Gastrocnemius medialis (tissue), 3 donors: ENCODE data around the gene LZIC.

DNA sequence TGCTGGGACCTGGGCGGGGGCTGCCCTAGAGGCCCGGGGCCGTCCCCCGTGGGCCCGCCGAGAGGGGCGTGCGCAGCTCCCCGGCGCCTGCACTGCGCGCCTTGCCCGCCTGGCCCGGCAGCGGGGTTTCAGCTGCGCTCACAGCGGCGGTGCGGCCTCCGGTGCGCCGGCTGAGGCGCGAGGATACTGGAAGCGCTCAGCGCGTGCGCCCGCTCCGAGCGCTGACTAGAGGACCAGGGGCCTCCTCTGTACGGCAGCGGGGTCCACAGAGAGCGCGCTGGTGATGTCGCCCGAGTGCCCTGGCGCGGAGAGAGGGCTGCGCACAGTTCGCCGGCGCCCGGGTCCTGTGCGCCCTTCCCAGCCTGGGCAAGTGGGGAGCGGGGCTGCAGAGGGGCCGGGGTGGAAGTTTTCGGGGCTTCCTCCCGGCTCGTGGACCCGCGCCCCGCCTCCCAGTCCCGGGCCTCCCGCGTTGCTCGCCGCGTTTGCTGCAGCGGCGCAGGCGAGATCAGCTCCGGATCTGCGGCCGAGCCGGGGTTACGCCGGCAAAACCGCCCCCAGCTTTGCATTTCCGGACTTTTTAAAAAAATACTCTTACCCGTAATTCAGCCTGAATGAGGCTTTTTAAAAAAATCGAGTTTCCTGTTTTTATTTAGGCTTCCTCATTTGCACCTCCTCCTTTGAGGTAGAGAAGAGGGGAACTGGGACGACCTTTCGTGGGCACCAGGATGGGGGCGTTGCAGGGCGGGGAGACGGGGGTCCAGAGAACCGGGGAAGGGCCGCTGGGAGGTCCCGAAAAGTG is 666 bp downstream of the PIK3CD start:
- PRO-cap = no peak
- RAMPAGE, long total RNA, 3 experiments = no peak in any of the 3 experiments

- PRO-cap = no peak
- RAMPAGE, long total RNA, 3 experiments = no peak in any of the 3 experiments
Observed at GRCh38 chr1:9688962-9689738, 37.6 kb downstream of the PIK3CD start.

DNA sequence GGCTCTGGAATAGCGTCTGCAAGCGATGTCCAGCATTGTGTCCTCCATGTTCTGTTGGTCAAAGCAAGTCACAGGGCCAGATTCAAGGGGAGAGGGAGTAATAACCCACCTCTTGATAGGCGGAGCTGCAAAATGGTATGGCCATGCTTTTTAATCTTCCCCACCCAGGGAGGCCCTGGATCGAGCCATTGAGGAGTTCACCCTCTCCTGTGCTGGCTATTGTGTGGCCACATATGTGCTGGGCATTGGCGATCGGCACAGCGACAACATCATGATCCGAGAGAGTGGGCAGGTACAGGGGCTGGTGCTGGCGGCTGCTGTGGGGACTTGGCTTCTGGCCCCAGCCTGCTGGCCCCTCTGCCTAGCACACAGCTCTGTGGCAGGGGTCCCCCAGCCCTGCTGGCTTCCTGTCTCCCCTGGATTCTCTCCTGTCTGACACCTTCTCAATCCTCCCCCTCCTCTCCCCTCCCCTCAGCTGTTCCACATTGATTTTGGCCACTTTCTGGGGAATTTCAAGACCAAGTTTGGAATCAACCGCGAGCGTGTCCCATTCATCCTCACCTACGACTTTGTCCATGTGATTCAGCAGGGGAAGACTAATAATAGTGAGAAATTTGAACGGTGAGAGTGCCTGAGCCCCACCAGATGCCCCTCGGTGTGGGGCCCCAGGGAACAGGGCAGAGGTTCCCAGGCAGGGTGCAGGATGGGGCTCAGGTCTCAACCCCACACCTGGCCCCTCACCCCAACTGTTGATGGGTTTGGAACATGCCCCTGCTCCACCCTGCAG is 72.5 kb downstream of the PIK3CD start:
- PRO-cap = no peak
- RAMPAGE, long total RNA, 3 experiments = no peak in any of the 3 experiments

- PRO-cap = bidirectional peak, plus-strand start at chr1:9943488, minus-strand start at chr1:9943381
- RAMPAGE, long total RNA, 3 experiments = start-site peak on the plus strand in 3 of 3 experiments, at chr1:9943430-9943489 at its widest, 130 to 173 reads per replicate; start-site peak on the minus strand in 3 of 3 experiments, at chr1:9943299-9943382 at its widest, 289 to 569 reads per replicate
Observed at GRCh38 chr1:9942375-9943568, at the start of gene LZIC. TSS of gene LZIC (minus strand) at chr1:9943391.

DNA sequence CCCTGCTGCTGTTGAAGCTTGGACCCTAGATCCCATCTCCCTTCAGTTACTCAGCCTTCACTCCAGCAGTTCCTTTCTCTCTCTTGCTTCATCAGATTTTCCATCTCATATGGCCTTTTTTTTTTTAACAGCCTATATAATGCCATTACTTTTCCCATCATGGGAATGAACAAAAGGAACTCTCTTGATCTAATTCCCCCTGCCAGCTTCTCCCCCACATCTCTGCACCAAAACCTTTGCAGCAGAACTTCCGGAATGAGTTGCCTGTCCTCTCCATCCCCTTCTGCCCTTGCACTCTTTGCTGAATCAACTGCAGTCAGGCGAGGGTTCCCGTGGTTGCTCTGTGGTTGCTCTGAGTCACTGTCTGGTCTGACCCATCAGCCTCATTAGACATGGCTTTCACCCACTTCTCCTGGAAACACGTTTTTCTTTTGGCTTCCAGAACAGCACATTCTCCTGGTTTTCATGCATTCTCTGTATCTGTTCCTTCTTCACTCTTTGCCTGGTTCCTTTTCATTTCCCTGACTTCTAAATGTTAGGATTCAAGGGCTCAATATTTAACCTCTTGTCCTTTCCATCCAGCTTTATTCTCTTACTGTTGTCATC is 41.6 kb downstream of the UBE4B start:
- PRO-cap = no peak
- RAMPAGE, long total RNA, 3 experiments = no peak in any of the 3 experiments

DNA sequence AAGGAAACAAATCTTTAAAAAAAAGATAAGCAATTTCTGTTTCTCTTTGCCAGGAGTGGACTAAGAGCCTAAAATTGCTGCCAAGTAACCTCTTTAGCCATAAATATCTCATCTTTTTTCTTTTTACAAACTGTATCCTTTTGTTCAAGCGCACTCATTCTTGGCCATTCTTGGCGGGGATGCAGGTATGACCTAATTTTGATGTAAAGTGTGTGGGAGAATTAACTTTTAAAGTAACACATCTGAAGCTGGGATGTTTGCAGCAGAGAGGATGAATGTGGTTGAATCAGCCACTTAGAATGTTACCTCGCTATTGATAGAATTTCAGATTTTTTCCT is 13.4 kb upstream of the KIF1B start:
- PRO-cap = no peak
- RAMPAGE, long total RNA, 3 experiments = no peak in any of the 3 experiments

DNA sequence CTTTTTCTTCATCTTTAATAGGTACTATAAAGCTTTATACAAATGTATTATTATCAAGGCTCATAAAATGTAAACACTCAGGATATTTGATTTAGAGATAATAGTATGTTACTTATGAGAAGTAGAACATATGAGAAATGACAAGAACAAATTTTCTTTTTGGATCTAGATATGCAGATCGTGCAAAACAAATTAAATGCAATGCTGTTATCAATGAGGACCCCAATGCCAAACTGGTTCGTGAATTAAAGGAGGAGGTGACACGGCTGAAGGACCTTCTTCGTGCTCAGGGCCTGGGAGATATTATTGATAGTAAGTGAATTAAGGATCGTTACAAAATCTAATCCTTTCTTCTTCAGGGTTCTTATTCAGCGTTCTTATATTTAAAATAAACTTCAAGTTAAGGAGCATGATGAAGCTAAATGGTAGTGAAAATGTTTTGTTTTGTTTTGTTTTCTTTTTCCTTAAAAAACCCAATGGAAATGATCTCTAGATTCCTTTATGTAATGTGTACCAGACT is 67.5 kb downstream of the KIF1B start:
- PRO-cap = no peak
- RAMPAGE, long total RNA, 3 experiments = no peak in any of the 3 experiments

DNA sequence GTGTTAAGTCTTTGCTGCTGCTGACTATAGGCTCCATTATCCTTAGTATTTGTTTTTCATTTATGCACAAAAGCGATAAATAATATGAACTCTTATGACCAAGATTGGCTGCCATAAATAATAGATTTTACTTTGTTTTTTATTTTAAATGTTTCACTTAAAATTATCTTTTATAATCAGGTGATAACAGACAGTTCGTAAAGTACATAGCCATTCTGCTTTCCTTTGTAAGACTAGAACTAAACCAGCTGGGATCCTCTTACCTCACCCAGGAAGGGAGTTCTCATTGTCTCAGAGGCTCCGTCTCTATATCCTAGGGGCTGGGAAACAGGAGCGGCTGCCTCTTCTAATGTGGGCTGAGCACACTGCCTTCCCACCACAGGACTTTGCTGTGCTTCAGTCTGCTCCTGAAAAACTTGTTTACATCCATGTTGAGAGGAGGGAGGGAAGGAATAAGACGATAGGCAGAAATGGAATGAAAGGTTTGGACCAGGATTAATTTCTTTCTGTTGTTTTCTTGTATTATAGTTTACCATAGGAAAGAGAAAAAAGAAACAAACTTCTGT is 45.6 kb upstream of the PGD start:
- PRO-cap = no peak
- RAMPAGE, long total RNA, 3 experiments = no peak in any of the 3 experiments

DNA sequence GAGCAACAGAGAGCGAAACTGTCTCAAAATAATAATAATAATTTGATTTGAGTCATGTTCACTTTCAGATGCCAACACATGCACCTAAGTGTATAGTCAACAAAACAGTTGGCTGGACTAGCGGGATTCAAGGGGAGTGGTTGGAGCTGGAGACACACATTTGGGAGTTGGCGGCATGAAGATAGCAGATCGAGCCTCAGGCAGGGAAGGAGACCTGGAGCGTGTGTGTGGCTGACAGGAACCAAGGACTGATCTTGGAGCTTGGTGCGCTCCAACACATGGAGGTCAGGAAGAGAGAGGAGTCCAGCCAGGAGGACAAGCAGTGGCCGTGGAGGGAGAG is 14.6 kb upstream of the PGD start:
- PRO-cap = no peak
- RAMPAGE, long total RNA, 3 experiments = no peak in any of the 3 experiments

DNA sequence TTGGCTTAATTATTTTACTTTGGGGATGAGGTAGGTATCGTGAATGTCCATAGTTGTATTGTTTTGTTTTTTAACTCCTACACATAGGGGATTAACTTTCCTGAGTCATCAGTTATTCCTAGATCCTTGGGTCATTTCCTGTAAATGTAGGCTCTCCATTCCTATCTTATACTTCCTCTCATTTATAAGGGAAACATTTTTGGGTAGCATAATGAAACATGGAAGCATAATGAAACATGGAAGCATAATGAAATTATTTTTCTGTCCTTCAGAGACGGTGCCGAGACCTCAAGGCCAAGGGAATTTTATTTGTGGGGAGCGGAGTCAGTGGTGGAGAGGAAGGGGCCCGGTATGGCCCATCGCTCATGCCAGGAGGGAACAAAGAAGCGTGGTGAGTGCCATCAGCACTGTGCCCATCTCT is 5.0 kb downstream of the PGD start:
- PRO-cap = no peak
- RAMPAGE, long total RNA, 3 experiments = no peak in any of the 3 experiments

DNA sequence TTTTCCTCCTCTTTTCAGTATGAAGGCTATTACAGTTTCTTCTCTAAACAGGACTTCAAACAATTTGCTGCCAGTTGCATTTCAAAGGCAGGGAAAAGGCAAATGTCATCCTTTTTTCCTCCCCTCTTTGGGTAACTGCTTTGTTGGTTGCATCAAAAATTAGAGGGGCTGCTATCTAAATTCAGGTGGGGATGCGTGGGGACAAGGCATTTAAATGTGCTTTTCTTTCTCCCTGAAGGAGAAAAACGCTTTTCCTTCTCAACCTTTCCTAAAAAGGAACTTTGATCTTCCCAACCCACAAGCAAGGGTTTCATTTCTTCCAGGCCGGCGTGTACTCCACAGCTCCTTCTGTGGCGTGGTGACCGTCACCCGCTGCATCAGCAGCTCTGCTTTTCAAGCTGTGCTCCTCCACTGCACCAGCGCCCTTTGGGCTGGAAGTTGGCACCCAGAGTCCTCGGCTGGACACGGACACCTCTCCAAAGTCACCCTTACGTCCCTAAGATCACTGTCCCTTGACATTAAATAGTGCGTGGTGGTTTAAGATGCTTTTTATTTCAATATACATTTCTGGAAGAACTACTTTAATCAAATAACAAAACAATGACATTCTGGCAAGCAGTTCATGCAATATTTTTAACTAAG is 54.3 kb downstream of the PEX14 start:
- PRO-cap = no peak
- RAMPAGE, long total RNA, 3 experiments = no peak in any of the 3 experiments

GRCh38 chr1:10634323-10635124 is 159.8 kb downstream of the PEX14 start:
- PRO-cap = no peak
- RAMPAGE, long total RNA, 3 experiments = no peak in any of the 3 experiments

- PRO-cap = no peak
- RAMPAGE, long total RNA, 3 experiments = no peak in any of the 3 experiments
Observed at GRCh38 chr1:10728480-10729114, 67.8 kb downstream of the CASZ1 start.

DNA sequence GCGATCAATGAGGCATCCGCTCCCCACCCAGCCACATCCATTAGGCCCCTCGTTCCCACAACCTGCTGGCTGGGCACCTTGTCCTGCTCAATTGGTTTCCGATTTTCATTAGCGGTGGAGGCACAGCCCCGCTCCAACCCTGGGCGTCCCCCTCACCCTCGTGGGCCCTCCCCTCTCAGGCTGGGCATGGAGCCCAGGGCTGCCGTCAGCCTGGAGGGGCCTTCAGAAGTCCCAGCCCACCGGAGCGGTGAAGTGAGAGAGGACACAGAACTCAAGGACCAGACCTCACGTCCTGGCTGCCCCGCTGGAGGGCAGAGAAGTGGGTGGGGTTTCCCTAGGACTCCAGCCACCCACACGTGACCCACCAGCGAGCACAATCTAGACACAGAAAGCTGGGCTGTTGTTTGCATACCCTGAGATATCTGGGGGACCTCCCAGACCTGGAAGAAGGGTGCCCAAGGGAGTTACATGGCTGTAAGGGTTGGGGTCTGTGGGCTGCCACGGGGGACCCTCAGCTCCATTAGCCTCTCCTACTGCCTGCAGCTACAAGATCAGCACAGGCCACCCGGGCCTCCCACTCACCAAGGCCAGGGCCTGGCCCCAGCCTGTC is 59.2 kb downstream of the CASZ1 start:
- PRO-cap = no peak
- RAMPAGE, long total RNA, 3 experiments = no peak in any of the 3 experiments

DNA sequence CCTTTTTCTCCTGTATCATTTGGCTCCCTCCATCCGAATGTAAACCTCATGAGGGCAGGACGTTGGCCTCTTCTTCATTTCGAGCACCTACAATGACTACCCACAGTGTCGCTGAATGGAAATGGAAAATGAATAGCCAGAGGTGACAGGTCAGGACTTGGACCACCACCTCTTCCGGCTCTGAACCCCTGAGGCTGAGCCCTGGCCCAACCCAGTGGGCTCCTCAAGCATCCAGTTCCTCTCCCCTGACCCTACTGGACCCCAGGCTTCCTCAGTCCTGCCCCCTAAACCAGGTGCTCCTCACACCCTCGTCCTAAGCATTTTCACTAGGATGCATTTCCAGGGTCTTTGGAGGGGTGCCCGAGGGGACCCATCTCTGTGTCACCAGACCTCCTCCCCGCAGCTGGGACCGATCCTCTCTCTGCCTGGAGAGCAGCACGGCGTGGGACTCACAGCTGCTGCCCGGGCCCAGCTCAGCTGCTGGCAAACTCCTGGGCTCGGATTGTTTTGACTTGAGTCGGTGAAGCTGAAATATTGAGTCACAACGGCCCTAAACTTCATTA is 42.1 kb downstream of the CASZ1 start:
- PRO-cap = no peak
- RAMPAGE, long total RNA, 3 experiments = no peak in any of the 3 experiments

- PRO-cap = bidirectional peak, plus-strand start at chr1:10788852, minus-strand start at chr1:10788703
- RAMPAGE, long total RNA, 3 experiments = no peak in any of the 3 experiments
Observed at GRCh38 chr1:10788433-10789190, 7.8 kb downstream of the CASZ1 start.

DNA sequence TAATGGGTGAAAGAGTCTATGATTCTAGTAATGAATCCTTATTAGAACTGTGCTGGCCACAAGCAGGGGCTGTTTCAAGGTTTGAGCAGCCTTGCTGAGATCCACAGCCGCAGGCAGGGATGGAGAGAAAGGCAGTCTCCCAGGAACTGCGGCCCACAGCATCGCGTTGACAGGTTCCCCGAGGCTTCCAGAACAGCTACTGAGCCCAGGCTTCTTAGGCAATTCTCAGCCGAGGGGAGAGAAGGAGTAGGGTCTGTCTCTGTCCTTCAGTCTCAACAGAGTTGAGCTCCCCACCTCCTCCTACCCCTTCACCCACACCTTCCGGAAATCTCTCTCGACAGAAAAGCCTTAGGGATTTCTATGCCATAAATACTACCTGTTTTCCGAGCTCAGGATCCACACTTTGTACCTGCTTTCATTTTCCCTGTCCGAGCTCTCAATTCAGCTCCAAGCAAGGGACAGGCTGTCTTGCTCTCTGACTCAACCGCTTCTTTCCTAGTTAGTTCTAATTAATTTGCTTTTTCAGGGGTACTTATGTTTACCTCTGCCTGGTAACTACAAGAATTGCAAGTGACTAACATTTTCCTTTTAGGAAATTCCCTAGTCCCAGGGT is 6.7 kb upstream of the CASZ1 start:
- PRO-cap = no peak
- RAMPAGE, long total RNA, 3 experiments = no peak in any of the 3 experiments

- PRO-cap = no peak
- RAMPAGE, long total RNA, 3 experiments = no peak in any of the 3 experiments
Observed at GRCh38 chr1:11134106-11134703, 34.5 kb upstream of the EXOSC10 start.

DNA sequence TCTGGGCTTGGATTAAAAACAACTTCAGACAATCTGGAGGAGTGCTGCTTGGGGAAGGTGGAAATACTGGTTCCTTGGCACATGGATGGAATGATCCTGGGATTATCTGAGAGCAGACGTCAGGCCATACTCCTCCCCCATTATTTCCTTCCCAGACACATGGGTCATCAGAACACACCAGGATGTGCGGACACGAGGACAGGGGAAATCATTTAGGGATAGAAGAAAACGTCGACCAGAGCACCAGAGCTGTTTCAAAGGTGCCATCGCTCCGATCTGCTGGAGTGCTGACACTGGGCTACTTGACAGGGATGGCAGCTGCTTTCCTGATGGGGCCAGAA is 31.8 kb upstream of the ANGPTL7 start:
- PRO-cap = no peak
- RAMPAGE, long total RNA, 3 experiments = no peak in any of the 3 experiments

- PRO-cap = no peak
- RAMPAGE, long total RNA, 3 experiments = no peak in any of the 3 experiments
Observed at GRCh38 chr1:11262000-11262361, 370 bp downstream of the MTOR start.